Helper T cell (primary cell): Measurements from ENCODE around the genes PLA2G2E and DDOST.

- PRO-cap, 2 experiments: no peak in any of the 2 experiments
Observed at GRCh38 chr1:19310934-19311543, 905 bp downstream of the AKR7A2 start.

GRCh38 chr1:19338869-19339725 lies 27.0 kb downstream of the SLC66A1 start:
- PRO-cap, 2 experiments: no peak in any of the 2 experiments

DNA sequence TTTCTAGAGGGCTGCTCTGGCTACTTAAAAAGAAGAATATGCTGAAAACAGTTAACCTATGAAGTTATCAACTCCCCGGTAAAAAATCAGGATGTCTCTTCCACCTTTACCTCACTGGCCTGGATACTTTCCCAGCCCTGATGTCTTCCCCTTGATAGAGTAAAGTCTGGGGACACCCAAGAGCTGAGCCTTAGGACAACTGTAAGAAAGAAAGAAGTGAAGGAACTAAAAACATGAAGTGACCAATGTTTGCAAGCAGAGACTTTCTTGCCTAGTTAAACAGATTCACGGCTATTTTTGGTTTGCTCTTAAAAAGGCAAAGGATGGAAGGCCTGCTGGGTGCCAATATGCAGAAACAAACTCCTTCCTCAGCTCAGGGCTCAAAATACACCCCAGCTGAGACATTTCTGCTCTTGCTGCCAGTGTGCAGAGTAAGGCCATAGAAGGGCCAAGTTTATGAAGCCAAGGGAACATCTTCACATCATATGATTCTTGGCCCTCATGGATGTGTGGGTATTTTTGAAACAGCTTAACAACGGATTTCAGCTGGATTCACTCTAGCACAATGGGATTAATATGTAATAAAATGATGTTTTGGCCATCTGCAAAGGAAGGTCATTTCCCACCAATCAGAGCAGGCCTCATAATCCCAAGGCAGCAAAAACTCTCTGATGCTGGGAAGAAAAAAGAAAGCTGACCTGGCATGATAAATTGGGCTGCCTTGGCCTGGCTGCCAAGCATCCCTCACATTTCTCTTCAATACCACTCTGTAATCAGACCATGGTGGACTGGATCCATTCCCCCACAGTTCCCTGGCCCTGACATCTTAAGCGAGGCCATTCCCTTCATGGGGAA lies 70.8 kb downstream of the CAPZB start:
- PRO-cap, 2 experiments: no peak in any of the 2 experiments

DNA sequence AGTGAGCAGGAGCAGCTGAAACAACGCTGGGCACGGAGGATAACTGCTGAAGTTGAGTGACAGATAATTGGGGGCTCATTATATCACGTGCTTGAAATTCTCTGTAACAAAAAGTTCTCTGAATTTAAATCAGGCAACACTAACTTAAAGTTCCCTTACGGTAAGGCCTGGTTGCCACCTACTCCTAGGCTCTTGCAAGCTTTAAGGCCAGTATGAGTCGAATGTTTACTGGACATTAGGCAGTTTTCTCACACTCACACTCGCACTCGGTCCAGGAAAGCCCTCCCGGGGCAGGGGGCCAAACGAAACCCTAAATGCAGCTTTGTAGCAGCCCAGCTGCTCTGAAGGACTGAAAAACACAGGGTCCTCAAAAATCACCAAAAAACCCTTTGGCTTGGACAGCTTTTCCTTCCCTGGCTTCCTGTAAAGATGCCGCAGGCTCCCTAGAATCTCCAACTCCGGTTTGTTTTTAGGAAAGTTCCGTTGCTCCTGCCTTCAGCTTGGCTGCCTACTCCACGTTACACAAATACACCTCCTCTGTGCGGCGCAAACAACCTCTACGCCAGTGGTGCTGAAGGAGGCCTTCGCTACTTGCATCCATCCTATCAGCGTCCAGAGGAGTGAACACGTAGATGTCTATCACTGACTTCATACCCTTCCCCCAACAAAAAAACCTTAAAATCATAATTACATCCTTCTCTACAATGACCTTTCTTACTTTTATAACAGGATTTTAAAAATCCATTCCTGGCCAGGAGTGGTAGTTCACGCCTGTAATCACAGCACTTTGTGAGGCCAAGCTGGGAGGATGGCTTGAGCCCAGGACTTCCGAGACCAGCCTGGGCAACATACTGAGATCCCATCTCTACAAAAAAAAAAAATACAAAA lies 42.7 kb downstream of the CAPZB start:
- PRO-cap, 2 experiments: no peak in any of the 2 experiments

- PRO-cap, 2 experiments: peak in 2 of 2 experiments; most common plus-strand start chr1:19478059 (in 2); most common minus-strand start chr1:19477449 (in 2)
Observed at GRCh38 chr1:19477297-19478293, 7.7 kb downstream of the CAPZB start.

DNA sequence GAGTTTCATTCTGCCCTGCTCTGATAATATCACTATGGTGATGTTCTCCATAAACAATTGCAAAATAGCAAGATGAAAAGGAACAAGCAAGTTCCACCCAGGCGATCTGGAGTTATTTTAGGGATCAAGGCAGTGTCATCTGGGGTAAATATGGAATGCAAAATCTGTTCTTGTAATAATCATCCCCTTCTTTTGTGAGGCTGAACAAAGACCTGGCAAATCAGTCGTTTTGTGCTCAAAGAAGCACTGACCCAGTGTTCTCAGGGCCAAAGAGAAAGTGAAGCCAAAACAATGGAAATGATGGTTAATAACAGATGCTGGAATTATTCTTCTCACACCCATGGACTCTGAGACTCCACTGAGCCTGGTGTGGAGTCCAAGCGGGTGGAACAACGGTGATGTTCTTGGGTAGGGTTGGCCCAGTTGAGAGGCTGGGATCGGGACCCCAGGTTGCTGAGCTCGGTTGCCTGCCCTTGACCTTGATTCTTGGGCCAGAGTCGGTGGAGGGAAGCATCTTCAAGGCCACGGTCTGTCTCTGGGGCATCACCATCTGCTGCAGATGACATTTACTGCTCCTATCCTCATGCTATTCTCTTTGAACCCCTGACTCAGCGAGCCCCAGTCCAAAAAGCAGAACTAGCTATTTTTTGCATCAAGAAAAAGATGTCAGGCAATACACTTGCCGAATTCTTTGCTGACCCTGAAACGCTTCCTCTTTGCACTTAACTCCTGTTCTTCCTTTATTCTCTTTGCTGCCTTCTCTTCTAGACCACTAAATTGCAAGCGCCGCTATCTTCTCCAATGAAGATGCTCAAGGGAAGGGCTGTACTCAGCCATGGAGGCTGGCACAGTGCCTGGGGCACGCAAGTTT lies 20.2 kb upstream of the CAPZB start:
- PRO-cap, 2 experiments: no peak in any of the 2 experiments

GRCh38 chr1:19599143-19599766 lies 2.5 kb downstream of the MICOS10 start:
- PRO-cap, 2 experiments: no peak in any of the 2 experiments

DNA sequence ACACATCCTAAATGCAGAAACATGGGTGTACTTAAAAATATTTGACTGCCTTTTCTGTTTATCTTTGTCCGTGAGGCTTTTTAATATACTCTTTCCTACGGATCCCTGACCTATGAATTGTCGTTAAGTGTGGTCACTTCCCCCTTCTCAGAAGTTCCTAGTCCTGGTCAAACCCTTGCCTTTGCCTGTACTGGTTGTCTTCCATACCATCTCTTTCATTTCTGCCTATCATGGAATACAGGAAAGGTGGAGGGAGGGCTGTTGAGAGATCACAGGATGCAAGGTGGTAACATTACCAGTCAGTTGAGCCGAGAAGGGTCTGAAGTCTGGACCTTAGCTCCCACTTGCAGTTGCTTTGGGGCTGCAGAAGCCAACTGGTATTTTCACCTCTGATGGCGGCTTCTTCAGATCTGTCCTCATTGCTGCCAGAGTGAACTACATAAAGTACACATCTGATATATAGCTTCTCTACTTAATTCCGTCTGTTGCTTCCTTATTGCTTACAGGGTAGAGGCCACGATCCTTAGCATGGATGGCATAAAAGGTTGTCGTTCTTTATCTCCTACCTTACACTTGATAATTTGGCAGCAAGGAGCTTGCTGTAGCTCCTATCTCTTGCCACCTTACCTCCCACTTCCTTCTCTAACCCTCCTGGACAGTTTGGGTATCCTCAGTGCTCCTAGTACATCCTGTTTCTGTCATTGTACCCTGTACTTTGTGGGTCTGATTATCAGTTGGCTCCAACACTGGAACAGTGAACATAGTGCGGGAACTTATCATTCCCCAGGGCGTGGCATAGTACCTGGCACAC lies 16.3 kb downstream of the MICOS10 start:
- PRO-cap, 2 experiments: no peak in any of the 2 experiments

DNA sequence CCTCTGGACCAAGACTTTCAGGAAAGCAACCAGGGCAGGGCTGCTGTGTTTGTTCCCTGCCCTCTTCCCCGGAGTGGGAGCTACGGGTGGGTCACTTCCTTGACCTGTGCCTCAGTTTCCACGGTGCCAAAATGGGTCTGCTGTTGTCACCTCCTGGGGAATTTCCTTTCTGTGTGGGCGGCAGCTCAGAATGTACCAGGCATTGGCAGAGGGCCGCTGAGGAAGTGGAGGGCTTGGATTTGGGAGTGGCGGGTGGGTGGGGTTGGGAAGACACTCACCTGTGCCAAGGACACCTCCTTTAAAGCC lies 4.4 kb downstream of the NBL1 start:
- PRO-cap, 2 experiments: no peak in any of the 2 experiments

GRCh38 chr1:19652088-19652619 lies 8.0 kb downstream of the NBL1 start:
- PRO-cap, 2 experiments: no peak in any of the 2 experiments

GRCh38 chr1:19726802-19727127 lies 62.1 kb downstream of the HTR6 start:
- PRO-cap, 2 experiments: no peak in any of the 2 experiments

DNA sequence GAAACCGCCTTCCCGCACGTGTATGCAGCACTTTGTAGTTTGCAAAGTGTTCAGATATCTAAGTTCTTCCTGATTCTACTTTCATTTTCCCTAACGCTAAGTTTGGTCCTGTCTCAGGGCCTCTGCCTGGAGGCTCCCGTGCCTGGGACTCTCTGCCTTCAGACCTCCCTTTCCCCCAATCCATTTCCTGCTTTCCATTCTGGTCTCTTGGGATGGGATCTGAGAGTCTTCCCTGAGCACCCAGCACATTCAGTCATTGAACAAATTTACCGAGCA lies 587 bp upstream of the TMCO4 start:
- PRO-cap, 2 experiments: peak in 2 of 2 experiments; most common plus-strand start position 105 of the sequence (in 2); most common minus-strand start position 24 of the sequence (in 1)

DNA sequence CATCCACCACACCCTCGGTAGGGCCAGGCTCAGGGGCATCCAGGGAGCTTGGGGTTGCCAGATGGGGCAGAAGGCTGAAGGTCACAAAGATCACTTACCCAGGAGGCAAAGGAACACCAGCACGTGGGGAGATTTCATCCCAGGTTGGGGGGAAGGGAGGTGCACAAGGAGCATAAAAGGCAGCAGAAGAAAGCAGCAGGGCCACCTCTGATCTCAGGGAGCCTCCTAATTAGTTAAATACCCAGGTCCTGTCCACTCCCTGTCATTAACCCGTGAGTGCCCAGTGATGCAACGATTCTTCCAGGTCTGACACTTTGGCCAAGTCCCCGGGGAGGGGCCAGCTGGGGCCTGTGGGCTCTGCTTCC lies at the start of gene PLA2G2E:
Gene PLA2G2E, minus strand, starts transcription at position 196 of the 365 bp plus-strand sequence.
- PRO-cap, 2 experiments: no peak in any of the 2 experiments

DNA sequence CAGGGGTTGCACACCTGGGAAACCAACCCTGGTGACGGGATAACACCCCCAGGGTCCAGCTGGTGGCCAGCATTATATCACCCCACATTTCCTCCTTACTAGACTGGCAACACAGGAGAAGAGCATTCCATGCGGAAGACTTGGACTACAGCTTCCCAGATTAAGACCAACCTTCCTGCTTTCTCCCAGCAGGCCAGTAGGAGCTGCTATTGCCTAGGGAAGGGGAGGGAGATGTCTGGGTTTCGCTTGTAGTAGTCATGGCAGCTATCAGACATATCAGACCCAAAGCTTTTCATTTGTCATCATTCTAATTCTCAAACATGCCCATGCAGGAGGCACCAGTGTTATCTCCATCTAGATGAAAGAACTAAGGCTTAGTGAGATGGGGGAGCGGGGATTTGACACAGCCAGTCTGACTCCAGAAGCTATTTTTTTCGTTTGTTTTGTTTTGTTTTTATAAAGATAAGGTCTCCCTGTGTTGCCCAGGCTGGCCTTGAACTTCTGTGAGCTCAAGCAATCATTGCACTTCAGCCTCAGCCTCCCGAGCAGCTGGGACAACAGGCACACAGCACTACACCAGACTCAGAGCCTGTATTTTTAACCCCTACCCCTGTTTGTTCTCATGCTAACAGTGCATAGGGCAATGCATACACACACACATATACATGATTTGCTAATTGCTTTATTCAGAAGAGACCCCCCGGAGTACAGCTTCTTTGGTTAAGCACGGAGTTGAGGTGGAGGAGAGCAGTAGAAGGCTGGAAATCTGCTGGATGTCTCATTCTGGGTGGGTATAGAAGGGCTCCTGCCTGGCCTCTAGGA lies 4.4 kb downstream of the PLA2G2A start:
- PRO-cap, 2 experiments: no peak in any of the 2 experiments

- PRO-cap, 2 experiments: no peak in any of the 2 experiments
Observed at GRCh38 chr1:20183726-20184470, 2.0 kb upstream of the UBXN10 start.

DNA sequence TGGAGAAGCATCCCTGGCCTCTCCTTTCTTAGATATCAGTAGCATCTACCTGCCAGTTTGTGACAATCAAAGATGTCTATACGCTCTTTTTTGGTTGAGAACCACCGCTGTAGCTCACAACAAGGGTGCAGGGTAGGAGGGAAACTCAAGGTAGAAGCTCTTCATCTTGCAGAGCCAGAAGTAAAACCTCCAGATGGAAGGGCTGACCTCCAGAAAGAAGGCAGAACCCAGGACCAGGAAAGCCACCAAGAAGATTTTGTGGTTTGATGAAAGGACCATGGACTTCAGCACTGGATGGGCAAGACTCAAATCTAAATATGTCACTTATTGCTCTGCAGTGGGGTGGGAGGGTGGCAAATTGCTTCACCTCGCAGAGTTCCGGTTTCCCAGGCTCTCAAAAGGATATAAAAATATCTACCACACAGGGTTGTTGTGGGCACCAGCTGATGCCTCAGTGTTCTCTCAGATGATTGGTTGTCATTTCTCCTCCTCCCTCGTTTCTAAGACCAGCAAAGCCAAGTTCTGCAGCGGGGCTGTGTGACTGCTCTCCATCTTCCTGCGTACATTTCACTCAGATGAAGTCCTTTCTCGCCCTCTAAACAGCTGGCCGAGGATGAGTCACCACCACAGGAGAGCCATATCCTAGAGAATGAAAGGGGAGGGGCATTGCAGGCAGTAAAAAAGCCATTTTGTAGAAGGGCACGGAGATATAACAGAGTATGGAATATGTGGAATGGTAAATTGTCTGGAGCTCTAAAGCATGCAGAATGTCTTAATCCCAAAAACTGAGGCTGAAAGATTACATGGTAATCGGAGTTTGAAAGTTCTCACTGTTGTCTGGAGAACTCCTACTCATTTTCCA lies 35.1 kb upstream of the VWA5B1 start:
- PRO-cap, 2 experiments: no peak in any of the 2 experiments

GRCh38 chr1:20291169-20292067 lies 743 bp downstream of the VWA5B1 start:
- PRO-cap, 2 experiments: no peak in any of the 2 experiments

GRCh38 chr1:20350113-20350312 lies 59.3 kb downstream of the VWA5B1 start:
- PRO-cap, 2 experiments: no peak in any of the 2 experiments

GRCh38 chr1:20661138-20662057 lies at the start of gene DDOST:
Gene DDOST, minus strand, starts transcription at chr1:20661369.
- PRO-cap, 2 experiments: peak in 2 of 2 experiments; most common plus-strand start chr1:20661602 (in 1); most common minus-strand start chr1:20661365 (in 2)

DNA sequence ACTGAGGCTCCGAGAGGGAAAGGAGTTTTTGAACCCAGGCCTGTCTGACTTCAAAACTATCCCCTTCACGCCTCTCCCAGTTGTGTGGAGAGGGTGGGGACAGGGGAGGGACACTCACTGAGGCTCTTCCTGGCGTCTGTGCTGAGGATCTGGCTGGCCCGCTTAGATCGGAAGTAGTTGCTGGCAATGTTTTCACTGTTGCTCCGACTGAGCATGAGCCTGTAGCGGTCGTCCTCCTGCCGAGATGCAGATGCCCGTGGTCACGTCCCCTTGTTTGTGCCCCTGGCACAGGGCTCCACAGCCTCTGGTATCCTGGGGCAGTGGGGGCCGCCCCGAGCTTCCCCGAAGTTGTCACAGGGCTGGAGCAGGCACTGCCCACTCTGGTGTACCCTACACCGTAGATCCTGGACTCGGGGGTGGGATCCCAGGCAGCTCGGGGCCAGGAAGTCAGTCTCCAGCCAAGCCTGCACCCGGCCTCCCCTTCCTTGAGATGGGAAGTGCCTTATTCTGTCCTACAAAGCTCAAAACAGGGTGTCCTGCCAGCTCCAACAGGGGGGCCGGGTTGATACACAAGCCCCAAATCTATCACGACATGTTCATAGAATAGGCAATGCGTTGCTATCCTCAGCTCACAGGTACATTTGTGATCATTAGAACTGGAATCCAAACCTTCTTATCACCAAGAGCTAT lies 5.1 kb upstream of the DDOST start:
- PRO-cap, 2 experiments: no peak in any of the 2 experiments